AG09309 (cell line): ENCODE measurements around the genes FAM98B and PAK6.

- RRBS = no CpG with 5 or more reads among the region's 9 CpGs
Measured at GRCh38 chr15:38253402-38253973, 852 bp downstream of the SPRED1 start.

DNA sequence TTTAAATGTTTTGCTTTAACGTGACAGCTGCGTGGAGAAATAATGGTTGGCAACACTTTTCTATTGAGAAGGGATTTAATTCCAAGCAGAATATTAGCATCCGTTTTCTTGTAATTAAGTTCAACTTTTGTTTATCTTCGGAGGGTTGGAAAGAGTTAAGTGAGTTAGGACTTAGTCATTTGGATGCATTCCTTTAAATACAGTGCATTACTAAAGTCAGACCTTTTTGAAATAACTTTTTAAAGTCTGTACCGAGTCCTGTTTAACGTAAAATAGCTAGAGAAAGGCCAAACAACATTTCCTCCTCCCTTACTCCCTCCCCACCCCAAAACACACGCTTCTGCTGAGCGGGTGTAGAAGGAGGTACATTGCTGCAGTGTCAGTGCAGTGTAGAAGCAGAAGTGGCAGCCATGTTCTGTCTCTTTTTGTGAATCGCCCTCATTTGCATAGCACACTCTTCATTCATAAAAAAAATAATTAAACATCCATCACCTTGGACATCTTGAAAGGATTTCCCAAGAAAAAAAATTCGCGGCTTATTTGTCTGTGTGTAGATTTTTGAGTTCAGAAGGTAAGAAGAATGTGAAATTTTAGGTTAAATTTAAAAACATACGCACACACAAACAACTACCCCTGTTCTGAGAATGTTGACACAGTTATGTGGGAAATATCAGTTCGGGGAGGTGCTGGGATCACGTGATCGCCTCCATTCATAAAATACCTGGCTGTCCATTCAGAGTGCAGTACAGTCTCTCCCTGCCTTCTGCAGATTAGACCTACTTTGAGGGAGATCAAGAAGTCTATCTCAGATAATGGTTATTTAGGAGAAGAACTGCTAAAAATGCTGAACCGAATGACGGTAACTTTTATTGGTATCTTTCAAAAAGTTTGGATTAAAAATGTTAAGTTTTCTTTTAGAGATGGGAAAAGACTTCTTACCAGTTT lies 1.7 kb downstream of the SPRED1 start:
- RRBS = no CpG with 5 or more reads among the region's 17 CpGs

GRCh38 chr15:38453593-38454725 lies at the start of gene FAM98B:
Gene FAM98B, plus strand, starts transcription at chr15:38454127.
- RRBS = 2% methylated on average over 26 of the region's 57 CpGs

DNA sequence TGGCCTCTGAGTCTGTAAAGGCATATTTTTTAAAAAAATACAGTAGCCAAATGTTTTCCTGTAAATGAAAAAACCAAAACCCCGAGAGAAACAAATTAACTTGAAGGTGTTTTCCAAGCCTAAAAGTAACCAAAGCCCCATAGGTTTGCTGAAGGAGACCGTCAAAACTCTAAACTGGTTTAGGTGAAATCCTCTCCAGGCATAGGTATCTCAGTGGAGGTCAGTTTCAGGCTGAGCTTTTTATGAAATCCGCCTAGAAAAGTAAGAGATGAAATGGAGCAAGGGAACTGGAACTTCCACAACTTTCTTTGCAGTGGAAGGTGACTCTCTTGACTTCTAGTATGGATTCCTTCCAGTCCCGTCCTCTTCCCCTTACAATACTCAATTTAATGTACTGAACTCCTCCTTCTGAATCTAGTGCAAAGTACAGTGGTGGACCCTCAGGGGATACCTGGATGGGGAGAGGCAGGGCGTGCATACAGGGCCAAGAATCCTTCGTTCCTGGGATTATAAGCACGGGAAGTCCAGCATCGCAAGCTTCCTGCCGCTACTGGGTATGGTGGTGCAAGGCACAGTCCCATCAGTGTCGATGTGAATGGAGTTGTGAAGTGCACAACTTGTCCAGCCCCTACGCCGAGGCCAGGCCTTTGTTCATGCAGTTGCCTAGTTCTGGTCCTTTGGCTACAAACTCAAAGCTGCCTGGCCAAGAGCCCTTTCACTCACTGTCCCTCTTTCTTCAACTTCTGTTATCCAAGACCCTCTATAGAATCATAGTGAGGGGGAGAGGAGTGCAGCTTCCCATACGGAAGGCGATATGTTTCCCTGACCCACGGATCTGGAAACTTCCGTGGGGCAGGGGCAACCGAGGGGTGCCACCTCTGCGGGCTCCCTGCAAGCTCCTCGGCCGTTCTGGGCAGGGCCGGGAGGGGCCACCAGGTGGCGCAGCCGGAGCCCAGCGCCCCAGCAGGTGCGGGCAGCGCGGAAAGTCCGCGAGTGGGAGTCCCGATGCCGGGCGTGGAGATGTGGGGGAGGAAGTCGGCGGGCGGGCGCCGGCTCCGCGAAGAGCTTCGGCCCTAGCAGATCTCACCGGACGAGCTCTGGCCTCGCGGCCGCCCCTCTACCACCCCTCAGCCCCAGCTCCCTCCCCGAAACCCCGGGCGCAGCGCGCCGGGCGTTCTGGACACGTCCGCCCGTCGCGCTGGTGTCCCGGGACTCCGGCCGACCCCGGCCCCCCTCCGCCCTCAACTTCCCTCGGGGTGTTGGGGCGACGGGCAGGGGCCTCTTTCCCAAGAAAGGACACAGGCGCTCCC lies 900 bp downstream of the RASGRP1 start:
- RRBS = 4% methylated on average over 33 of the region's 66 CpGs

- RRBS = no CpG with 5 or more reads among the region's 1 CpG
Measured at GRCh38 chr15:39154009-39154797, 426.7 kb upstream of the THBS1 start.

- RRBS = no CpG with 5 or more reads among the region's 4 CpGs
Measured at GRCh38 chr15:39358306-39359102, 222.4 kb upstream of the THBS1 start.

DNA sequence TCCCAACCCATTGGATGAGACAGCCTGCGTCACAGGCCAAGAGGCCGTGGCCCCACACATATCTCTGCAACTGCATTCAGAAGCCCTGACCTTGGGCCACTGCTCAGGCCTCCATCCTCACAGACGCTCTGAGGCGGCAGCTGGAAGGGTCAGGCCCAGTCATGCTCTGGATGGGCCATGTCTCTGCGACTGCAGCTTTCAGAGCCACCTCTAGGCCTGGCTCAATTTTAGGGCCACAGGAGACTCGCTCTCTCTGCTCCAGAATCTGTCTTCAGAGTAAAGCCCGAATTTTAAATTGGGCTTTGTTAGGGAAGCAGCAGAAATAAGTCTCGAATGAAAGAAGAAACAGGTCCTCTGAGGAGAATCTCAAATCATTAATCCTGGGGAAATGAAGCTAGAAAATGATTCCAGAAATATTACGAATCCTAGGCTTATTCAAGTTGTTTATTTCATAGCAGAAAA lies 114.3 kb upstream of the THBS1 start:
- RRBS = no CpG with 5 or more reads among the region's 9 CpGs

DNA sequence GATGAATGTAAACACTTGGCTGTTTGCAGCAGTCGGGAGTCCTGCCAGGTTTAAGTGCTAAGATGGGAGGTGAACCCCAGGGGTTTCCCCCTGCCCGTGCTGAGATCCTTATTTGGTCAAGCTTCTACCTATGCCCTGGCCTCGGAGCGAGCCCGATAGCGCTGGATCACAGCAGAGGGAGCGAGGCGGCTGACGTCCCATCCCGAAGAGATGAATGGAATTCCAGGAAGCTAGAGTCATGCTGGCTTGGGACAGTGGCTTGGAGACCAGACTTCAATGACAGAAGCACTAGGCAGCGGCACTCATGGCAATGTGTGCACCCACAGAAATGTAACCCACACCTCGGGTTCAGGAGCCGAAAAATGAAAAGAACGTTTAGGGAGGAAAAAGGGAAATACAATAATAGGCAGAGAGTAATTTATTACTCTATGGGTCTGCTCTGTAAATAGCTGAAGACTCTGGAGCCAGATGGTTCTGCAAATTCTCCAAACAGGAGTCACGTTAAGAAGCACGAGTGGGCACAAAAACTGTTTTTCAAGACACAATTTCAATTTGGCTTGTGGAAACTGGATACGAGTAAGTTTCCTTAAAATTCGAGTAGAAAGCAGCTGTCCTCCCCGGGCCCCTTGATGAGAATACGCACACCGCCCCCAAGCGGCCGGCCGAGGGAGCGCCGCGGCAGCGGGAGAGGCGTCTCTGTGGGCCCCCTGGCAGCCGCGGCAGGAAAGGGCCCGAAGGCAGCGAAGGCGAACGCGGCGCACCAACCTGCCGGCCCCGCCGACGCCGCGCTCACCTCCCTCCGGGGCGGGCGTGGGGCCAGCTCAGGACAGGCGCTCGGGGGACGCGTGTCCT lies 964 bp upstream of the THBS1 start:
- RRBS = no CpG with 5 or more reads among the region's 50 CpGs

DNA sequence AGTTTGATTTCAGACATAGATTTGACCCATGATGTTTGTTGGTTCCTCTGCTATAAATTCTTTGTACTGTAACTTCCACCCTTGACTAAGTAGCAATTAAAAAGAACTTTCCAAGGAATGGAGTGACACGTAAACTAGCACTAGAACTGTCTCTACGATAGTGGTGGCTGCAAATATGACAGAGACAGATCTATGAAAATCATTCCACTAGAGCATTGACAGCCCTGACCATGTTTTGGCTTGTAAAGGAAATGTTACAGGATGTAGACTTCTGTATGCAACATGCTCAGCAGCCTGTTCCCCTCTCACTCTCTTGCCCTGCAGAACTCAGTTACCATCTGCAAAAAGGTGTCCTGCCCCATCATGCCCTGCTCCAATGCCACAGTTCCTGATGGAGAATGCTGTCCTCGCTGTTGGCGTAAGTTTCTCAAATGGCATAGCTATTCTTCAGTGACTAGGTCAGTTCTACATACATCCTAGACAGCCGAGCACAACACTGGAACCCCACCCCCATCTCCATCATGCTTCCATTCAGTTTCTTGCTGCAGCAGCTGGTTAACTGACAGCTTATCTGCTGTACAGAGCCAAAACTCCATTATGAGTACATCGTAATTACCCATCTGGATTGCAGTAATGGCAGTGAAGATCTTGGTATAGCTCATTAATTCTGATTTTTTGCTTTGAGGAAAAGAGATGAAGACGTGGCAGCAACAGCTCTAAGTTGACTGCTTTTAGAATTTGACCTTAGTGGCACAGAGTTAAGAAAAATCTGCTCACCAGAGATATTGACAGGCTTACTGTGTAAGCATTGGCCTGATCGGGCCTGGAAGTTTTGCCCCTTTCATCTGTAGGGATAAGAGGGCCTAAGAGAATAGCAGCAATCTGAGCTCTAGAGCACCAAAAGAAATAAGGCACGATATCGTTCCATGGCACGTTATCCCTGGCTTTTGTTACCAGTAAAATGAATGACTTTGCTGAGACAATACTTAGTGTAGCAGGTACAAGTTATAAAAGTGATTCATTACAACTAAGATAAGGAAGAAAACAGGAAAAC lies 4.6 kb downstream of the THBS1 start:
- RRBS = no CpG with 5 or more reads among the region's 11 CpGs

GRCh38 chr15:39593993-39594826 lies 13.3 kb downstream of the THBS1 start:
- RRBS = no CpG with 5 or more reads among the region's 9 CpGs

GRCh38 chr15:39943336-39943658 lies 9.4 kb downstream of the EIF2AK4 start:
- RRBS = no CpG with 5 or more reads among the region's 1 CpG

DNA sequence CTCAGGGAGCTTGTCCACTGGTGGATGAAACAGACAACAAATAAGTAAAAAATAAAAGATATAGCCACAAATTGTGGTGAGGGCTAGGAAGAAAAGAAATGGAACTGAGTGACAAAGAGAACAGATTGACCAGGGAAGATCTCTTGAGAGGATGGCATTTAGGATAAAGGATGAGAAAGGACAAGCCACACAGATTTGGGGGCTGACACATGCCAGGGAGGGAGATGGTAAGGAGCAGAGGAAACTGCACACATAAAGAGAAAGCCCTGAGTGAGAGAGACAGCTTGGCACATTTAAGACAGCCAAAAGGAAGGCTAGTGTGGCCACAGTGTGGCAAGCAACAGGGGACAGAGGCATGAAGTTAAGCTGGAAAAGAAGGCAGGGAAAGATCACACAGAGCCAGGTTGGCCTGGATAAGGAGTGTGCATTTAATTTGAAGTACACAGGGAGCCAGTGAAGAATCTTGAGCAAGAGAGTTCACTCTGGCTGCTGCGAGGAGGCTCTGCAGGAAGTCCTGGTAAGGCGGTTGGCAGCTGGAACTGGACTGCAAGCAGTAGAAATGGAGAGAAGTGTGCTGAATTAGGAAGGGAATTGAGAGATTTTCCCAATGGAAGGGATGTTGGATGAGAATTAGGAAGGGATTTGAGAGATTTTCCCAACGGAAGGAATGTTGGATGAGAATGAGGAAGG lies 45.5 kb downstream of the SRP14 start:
- RRBS = no CpG with 5 or more reads among the region's 3 CpGs

- RRBS = no CpG with 5 or more reads among the region's 20 CpGs
Measured at GRCh38 chr15:40044939-40045479, 6.0 kb upstream of the SRP14 start.

DNA sequence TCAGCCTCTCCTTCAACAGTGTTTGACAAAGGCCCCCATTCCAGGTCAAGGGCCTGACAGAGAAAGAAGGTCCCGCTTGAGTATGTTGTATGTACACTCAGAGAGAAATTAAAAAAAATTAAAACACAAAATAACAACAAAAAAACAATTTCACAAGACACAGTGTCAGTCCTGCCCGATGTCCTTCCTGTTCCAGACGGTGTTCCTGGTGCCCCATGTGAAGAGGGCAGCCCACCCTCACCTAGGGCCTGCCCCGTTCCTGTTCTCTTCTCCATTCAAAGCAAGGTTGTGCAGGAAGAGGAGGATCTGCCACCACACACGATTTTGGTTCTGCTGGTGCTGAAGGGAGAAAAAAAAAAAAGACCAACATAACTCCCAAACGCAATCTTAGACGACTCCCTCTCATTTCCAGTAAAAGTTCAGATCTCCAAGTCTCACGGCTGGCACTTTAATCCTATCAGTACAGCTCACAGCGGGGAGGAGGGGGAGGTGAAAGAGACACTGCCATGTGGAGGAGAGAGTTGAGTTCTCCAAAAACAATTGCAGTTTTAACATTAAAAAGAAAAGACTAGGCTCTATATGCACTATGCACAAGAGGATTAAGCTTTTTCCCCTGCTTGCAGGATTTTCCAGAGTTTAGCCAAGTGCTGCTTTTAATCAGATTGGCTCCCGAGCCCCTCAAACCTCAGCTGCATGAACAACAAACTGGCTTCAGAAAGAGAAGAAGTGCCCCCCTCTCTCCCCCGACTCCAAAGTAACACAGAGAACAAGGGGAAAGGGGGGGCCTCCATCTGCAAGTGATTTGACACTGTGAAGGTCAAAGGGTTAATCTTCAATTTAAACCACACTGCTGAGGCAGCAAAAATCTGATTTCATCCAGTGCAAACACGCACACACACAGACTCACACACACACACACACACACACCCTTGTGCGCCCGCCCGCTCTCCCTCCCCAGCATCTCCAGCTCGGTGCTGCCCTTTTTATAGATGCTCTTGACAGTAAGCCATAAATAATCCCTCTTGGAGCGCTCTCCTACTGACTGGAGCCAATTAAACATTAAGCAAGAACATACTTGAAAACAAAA lies 16.8 kb downstream of the BMF start:
- RRBS = no CpG with 5 or more reads among the region's 17 CpGs

- RRBS = no CpG with 5 or more reads among the region's 15 CpGs
Measured at GRCh38 chr15:40097661-40098482, 10.8 kb downstream of the BMF start.

- RRBS = 33% methylated on average over 2 of the region's 43 CpGs
Measured at GRCh38 chr15:40238411-40239626, at the start of gene PAK6. Gene PAK6, plus strand, starts transcription at chr15:40239063.

DNA sequence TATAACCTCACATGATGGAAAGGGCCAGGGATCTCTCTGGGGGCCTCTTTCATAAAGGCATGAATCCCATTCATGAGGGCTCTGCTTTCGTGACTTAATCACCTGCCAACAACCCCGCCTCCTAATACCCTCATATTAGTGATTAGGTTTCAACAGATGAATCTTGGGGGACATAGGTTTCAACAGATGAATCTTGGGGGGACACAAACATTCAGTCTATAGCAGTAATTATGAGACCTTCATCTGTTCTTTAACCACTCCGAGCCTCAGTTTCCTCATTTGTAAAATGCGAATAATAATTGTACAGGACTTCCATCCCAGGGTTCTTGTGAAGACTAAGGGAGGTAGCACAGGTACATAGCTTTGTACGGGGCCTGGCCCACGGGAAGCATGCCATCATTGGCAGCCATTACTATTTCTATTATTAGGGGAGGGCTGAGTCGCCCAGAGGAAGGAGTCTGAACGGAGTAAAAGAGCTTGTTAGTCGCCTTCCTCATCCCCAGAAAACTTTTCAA lies 10.3 kb downstream of the PAK6 start:
- RRBS = no CpG with 5 or more reads among the region's 9 CpGs

DNA sequence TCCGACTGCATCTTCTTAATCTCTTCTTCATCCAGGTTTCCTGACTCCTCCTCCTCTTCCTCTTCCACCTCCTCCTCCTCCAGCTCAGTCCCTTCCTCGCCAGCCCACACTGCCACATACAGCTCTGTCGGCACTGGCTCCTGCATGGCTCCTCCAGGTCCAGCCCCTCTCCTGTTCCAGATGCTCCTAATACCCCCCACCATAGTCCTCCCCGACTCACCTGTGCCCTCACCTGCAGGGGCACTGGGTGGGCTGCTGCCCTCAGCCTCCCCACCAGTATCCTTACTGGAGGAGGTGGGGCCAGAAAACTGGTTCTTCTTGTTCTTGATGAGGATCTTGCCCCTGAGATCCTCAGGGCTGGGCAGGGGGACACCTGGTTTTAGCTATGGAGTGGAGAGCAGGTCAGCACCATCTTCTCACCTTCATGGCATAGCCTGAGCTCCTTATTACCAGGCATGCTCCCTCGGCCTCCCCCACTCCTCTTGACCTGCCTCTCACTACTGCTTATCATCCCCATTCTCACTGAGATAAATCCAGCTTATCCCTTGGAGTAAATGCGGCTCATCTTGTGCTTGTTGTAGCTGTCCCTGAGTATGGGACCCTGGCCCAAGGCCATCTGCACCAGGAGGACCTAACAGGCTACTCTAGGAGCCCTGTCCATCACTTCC lies 11.1 kb downstream of the PLCB2 start:
- RRBS = no CpG with 5 or more reads among the region's 6 CpGs

- RRBS = no CpG with 5 or more reads among the region's 5 CpGs
Measured at GRCh38 chr15:40325617-40326778, 2.5 kb downstream of the INAFM2 start.